ENCODE data around the gene BORCS8.

DNA sequence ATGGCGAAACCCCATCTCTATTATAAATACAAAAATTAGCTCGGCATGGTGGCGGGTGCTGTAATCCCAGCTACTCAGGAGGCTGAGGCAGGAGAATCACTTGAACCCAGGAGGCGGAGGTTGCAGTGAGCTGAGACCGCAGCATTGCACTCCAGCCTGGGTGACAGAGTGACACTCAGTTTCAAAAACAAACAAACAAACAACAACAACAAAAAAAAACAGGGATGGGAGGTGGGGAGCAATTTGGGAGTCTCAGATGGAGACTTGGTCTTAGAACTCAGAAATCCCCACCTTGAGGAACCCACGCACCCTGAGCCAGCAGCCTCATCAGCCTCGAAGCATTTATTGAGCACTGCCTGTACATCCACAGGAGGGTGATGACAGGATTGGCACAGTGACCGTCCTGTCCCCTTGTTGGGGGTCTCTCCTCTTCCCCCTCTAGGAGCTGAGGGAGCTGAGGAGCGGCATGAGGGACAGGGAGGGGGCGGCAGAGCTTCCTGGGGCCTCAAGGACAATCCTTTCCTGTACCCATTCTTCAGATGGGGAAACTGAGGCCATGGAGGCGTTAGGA, 5.5 kb downstream of the GDF15 start:
- PRO-cap, 3 experiments = no peak in any of the 3 experiments
- RAMPAGE, long total RNA, 4 experiments = no peak in any of the 4 experiments
- RRBS = no CpG with 5 or more reads among the region's 11 CpGs

GRCh38 chr19:18402399-18403464, 5.3 kb upstream of the LRRC25 start:
- PRO-cap, 3 experiments = no peak in any of the 3 experiments
- RAMPAGE, long total RNA, 4 experiments = no peak in any of the 4 experiments
- RRBS = no CpG with 5 or more reads among the region's 20 CpGs

- PRO-cap, 3 experiments = no peak in any of the 3 experiments
- RAMPAGE, long total RNA, 4 experiments = no peak in any of the 4 experiments
- RRBS = 98% methylated on average over 2 of the region's 15 CpGs
These were observed 3.2 kb downstream of the ISYNA1 start for GRCh38 chr19:18434715-18435210.

DNA sequence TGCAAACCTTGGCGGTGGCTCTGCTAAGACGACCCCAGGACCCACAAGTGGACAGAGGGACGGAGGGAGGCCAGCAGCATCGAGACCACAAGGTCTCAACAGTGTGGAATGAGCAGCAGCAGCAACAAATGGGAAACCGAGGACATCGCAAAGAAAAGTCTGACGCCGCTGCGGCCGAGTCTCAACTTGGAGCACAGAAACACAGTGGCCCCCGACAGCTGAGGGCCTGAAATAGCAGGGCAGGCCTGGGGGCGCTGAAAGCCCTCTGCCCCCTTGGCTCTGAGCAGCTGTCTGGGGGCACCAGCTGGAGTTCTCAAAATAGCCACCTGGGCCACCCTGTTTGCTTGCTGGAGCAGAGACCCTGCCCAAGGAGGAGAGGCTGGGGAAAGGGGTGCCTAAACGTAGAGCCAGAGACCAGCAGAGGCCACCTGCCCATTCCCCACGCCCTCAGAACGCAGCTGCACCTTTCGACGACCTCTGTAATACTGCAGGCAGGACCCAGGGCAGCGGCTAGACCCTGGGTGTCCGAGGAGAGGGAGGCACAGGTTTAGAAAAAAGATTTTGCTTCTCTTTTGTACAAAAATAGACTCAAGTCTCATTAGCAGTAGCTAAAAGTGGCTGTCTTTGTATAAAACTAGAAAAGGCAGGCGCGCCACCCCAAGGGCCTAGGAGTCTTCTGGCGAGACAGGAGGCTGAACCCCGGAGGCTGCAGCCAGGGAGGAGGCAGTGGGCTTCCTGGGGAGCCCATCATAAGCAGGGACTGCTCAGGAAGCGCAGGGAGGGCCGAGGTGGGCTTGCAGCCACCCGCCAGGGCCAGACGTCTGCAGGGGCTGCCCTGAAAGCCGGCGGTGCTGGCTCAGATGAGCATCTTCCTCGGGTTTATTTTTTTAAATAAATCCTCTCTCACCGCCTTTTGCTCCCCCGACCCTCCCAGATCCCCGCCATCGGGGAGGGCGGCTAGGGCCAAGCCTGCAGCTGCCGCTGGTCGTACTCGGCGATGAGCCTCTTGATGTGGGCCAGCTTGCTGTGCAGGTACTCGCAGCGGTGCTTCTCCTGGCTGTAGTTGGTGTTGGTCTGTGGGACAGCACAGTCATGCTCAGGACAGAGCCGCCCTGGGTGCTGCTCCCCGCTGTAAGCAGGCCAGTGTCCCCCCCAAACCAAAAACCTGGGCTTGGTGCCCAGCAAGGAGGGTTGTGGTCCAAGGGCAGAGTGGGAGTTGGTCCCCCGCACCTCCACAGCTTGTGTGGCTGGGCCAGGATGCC, 6.3 kb upstream of the ISYNA1 start:
- PRO-cap, 3 experiments = no peak in any of the 3 experiments
- RAMPAGE, long total RNA, 4 experiments = no peak in any of the 4 experiments
- RRBS = 100% methylated on average over 2 of the region's 44 CpGs

DNA sequence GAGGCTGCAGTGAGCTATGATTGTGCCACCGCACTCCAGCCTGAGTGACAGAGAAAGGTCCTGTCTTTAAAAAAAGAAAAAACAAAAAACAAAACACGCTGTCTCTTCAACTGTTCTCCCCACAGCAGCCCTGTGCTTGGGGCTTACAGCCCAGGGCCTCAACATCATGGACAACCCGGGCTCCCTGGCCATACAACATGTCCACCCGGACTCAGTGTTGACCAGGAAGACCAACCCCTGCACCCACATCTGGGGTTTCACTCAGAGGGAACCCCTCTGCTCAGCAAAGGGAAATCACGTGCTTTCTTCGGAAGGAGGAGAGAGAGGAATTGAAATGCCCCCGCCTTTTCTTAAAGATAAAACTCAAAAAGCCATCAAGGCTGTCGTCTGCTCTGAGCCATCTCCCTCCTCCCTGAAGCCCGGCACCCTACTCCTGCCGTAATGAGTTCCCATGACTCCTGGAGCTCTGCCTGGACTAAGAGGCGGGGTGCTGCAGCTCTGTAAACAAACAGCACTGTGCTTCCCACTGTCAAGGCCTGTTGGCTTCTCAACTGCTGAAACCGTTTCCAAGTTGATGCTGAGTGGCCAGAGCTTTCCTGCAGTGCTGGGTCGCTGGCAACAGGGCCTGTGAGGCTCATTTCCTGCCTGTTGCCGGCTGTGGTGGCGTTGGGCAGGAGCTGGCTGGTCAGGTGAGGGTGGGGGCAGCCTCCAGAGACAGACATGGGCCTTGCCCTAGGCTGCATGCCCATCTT, 26.5 kb upstream of the ISYNA1 start:
- PRO-cap, 3 experiments = peak in 2 of 3 experiments; most common plus-strand start position 638 of the sequence (in 2); most common minus-strand start position 443 of the sequence (in 2)
- RAMPAGE, long total RNA, 4 experiments = no peak in any of the 4 experiments
- RRBS = no CpG with 5 or more reads among the region's 15 CpGs

DNA sequence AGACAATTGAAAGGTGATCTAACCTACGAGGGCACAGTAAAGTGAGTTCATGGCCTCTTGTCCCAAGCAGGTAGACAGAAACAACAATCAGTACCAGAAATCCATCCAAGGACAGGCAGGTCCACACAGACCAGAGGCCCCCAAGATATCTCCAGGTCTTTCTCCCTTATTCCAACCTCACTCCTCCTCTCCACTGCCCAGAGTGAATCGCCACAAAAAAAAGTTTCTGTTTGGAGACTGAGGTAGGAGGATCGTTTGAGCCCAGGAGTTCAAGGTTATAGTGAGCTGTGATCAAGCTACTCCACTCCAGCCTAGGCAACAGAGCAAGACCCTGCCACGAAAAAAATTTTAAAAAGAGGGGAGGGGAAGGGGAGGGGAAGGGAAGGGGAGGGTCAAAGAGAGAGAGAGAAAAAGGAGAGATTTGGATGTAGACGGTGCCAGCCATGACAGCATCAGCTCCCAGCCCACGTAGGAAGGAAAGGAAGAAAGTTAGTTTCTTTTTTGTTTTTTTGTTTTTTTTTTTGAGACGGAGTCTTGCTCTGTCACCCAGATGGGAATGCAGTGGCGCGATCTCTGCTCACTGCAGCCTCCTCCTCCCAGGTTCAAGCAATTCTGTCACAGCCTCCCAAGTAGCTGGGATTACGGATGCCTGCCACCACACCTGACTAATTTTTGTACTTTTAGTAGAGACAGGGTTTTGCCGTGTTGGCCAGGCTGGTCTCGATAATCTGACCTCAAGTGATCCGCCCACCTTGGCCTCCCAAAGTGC, 27.8 kb downstream of the ELL start:
- PRO-cap, 3 experiments = no peak in any of the 3 experiments
- RAMPAGE, long total RNA, 4 experiments = no peak in any of the 4 experiments
- RRBS = no CpG with 5 or more reads among the region's 13 CpGs

- PRO-cap, 3 experiments = peak in 1 of 3 experiments; most common plus-strand start chr19:18541626 (in 1)
- RAMPAGE, long total RNA, 4 experiments = no peak in any of the 4 experiments
- RRBS = 81% methylated on average over 5 of the region's 18 CpGs
These were observed 1.8 kb downstream of the FKBP8 start for GRCh38 chr19:18541434-18542189.

DNA sequence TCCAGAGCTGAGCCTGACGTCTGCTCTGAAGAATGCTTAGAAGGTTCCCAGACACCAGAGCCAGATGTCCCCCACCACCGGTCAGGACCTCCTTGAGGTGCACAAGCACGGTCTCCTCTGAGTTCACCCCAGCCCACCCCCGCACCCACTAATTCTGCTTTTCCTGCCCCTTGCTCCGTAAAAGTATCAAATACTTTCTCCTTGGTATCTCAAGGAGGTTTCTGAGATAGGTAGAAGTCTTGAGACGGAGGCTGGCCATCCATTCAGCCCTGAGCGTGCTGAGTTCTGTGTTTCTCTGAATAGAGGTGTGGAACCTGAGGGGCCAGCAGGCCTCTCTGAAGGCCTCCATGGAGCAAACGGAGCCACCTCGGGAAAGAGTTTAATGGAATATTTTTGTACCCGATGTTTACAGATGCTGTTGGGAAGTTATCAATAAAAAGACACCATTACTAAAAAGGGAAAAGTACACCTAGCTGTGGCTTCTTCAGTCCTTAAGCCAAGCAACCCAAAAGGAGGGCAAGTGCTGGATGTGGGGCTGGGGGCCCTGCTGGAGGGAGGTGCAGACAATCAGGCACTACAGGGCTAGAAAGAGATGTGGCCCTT, 2.6 kb upstream of the UBA52 start:
- PRO-cap, 3 experiments = no peak in any of the 3 experiments
- RAMPAGE, long total RNA, 4 experiments = no peak in any of the 4 experiments
- RRBS = no CpG with 5 or more reads among the region's 10 CpGs

- PRO-cap, 3 experiments = peak in 2 of 3 experiments; most common minus-strand start chr19:18572441 (in 2)
- RAMPAGE, long total RNA, 4 experiments = no peak in any of the 4 experiments
- RRBS = no CpG with 5 or more reads among the region's 11 CpGs
These were observed 653 bp downstream of the UBA52 start for GRCh38 chr19:18572394-18572625.

- PRO-cap, 3 experiments = no peak in any of the 3 experiments
- RAMPAGE, long total RNA, 4 experiments = no peak in any of the 4 experiments
- RRBS = 50% methylated on average over 2 of the region's 4 CpGs
These were observed 2.1 kb downstream of the CRLF1 start for GRCh38 chr19:18604524-18604801.

DNA sequence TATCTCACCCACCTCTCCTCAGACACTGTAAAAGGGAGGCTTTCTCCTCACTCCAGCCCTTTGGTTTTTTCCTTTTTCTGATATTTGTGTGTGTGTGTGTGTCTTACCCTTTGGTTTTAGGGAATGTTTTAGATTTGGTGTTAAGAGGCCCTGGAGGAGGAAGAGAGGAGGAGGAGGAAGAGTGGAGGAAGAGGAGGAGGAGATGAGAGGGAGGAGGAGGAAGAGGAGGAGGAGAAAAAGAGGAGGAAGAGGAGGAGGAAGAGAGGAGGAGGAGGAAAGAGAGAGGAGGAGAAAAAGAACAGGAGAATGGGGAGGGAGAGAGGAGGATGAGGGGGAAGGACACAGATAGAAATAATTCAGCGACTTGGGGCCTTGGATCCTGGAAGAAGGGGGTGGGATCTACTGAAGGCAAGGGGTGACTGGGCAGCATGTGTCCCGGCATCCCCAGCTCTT, 10.6 kb downstream of the KLHL26 start:
- PRO-cap, 3 experiments = no peak in any of the 3 experiments
- RAMPAGE, long total RNA, 4 experiments = no peak in any of the 4 experiments
- RRBS = no CpG with 5 or more reads among the region's 2 CpGs

DNA sequence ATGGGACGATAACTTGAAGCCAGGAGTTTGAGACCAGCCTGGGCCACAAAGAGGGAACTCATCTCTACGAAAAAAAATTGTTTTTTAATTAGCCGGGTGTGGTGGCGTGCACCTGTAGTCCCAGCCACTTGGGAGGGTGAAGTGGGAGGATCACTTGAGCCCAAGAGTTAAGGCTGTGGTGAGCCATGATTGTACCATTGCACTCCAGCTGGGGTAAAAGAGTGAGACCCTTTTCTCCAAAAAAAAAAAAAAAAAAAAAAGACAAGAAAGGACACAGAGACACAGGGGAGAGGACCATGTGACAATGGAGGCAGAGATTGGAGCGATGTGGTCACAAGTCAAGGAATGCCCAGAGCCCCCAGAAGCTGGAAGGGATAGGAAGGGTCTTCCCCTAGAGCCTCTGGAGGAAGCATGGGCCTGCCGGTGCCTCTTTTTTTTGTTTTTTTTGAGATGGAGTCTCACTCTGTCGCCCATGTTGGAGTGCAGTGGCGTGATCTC, 7.9 kb downstream of the CRTC1 start:
- PRO-cap, 3 experiments = no peak in any of the 3 experiments
- RAMPAGE, long total RNA, 4 experiments = no peak in any of the 4 experiments
- RRBS = no CpG with 5 or more reads among the region's 8 CpGs

DNA sequence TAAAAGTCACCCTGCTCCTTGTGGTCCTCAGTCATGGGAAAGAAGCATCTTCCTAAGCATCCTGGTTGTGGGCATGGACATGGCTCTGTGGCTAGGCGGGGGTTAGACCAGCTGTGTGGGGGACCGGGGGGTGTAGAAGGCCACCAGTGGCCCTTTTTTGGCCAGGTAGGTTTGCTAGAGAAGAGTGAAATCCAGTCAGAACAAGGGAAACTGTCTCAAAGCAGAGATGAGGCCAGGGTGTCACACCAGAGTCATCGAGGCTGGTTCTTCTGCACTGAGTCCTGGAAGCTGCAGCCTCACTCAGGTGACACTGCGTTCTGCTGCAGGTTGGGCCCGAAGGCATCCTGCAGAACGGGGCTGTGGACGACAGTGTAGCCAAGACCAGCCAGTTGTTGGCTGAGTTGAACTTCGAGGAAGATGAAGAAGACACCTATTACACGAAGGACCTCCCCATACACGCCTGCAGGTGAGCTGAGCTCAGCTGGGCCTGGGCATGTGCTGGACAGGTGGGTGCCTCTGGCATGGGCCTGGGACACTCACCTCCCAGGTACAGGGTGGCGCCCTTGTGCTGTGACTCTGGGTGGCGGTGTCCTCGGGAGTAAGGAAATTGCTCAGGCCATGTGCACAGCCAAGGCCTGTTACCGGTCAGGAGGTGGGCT, 14.0 kb downstream of the UPF1 start:
- PRO-cap, 3 experiments = no peak in any of the 3 experiments
- RAMPAGE, long total RNA, 4 experiments = no peak in any of the 4 experiments
- RRBS = no CpG with 5 or more reads among the region's 14 CpGs

DNA sequence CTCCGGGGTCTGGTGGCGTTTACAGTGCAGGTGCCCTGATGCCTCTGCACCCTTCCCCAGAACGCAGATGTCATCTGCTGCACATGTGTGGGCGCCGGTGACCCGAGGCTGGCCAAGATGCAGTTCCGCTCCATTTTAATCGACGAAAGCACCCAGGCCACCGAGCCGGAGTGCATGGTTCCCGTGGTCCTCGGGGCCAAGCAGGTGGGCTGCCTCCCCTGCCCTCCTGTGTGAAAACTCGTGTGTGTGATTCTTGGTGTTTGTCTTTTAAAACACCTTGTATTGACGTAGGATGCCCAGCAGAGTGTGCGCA, 25.0 kb downstream of the UPF1 start:
- PRO-cap, 3 experiments = no peak in any of the 3 experiments
- RAMPAGE, long total RNA, 4 experiments = no peak in any of the 4 experiments
- RRBS = 94% methylated on average over 11 of the region's 16 CpGs

DNA sequence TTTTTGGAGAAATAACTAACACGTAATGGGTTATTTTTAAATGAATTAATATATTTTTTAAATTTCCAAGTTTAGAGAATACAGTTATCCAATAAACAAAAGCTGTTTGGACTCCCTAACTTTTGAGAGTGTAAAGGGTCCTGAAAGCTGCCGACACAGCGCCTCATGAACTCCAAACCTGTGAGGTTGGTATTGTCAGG, 26.9 kb downstream of the UPF1 start:
- PRO-cap, 3 experiments = no peak in any of the 3 experiments
- RAMPAGE, long total RNA, 4 experiments = no peak in any of the 4 experiments
- RRBS = no CpG with 5 or more reads among the region's 3 CpGs

GRCh38 chr19:18900695-18901309, 4.8 kb upstream of the CERS1 start:
- PRO-cap, 3 experiments = no peak in any of the 3 experiments
- RAMPAGE, long total RNA, 4 experiments = no peak in any of the 4 experiments
- RRBS = no CpG with 5 or more reads among the region's 14 CpGs

DNA sequence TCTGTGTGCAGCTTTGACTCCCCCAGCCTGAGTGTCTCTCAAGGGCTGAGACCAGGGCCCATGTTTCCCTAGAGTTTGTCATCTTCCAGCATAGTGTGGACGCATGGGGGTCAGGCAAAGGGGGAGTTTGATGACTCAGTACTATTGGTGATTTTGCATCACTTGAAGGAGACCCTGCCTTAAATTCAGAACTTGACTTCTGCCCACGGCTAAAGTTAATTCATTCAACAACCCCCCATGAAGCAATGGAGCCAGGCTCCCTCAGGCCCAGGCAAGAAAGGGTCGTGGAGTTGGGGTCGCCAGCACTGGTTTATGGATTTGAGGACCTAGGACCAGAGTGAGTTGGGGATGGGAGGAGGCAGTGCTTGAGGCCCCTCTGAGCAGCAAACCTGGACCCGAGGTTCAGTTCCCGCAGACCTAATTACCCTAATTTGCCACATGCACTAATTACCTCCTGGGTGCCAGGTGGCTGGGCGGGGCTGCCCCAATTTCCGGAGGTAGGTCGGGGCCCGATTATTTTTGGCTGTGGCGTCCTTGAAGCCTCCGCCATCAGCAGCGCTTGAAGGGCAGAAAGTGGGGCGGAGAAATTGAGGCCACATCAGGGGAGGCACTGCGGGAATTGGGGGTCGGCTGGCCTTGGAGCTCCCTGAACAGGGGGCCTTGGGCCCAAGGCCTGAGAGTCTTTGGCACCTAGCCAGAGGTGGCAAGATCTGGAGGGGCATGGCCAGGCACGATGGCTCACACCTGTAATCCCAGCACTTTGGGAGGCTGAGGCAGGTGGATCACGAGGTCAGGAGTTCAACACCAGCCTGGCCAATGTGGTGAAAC, 5.8 kb upstream of the HOMER3 start:
- PRO-cap, 3 experiments = no peak in any of the 3 experiments
- RAMPAGE, long total RNA, 4 experiments = no peak in any of the 4 experiments
- RRBS = no CpG with 5 or more reads among the region's 18 CpGs

GRCh38 chr19:19171906-19172568, 2.0 kb upstream of the MEF2B start:
- PRO-cap, 3 experiments = no peak in any of the 3 experiments
- RAMPAGE, long total RNA, 4 experiments = no peak in any of the 4 experiments
- RRBS = 48% methylated on average over 4 of the region's 8 CpGs

DNA sequence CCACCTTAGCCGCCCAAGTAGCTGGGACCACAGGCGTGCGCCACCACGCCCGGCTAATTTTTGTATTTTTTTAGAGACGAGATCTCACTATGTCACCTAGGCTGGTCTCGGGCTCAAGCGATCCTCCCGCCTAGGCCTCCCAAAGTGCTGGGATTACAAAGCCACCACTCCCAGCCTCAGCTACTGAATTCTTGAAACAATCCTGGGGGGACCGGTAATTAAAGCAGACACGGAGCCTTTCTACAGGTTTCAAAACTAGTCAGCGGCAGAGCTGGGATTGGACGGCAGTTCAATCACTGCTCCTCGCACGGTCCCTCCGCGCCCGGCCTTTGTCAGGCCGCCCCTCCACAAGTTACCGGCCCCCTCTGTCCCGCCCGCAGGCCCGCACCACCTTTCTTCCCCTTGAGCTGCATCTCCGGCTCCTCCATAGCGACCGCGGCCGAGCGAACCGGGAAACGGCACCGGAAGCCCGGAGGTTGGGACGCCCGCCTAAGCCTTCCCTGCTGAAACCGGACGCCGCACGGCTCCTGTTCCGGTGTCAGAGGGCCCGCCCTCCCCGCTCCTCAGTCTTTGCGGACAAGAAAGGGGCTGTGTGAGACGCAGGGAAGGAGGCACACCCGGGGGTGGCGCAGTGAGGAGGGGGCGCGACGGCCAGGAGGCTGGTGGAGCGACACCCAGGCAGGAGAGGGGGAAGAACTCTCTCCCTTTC, at the start of gene BORCS8:
BORCS8 (minus strand) TSS at position 463 of the 709 bp plus-strand sequence.
- PRO-cap, 3 experiments = peak in 3 of 3 experiments; most common plus-strand start position 579 of the sequence (in 3); most common minus-strand start position 428 of the sequence (in 1)
- RAMPAGE, long total RNA, 4 experiments = start-site peak on the plus strand in 2 of 4 experiments, centred at positions 546 to 548 of the sequence, 13 to 17 reads per replicate; start-site peak on the minus strand in 4 of 4 experiments, centred at positions 444 to 449 of the sequence, 39 to 377 reads per replicate
- RRBS = under 1% methylated on average over 21 of the region's 50 CpGs

DNA sequence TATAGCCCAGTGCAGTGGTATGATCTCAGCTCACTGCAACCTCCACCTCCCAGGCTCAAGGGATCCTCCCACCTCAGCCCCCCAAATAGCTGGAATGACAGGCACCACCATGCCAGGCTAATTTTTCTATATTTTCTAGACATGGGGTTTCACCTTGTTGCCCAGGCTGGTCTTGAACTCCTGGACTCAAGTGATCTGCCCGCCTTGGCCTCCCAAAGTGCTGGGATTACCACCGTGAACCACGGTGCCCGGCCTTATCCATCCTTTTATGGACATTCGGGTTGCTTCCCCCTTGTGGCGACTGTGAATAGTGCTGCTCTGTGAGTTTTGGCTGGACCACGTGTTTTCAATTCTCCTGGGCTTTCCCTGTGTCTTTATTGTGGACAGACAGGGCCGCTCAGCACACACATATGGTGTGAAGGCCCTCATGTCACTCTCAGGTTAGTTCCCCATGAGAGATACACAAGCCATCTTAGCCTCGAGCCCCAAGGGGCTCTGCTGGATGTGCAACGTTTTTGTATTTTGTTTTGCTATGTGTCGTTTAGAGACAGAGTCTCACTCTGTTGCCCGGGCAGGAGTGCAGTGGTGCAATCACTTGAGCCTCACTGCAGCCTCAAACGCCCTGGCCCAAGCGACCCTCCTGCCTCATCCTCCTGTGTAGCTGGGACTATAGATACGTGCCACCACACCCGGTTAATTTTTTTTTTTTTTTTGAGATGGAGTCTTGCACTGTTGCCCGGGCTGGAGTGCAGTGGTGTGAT, 40.5 kb downstream of the MAU2 start:
- PRO-cap, 3 experiments = no peak in any of the 3 experiments
- RAMPAGE, long total RNA, 4 experiments = no peak in any of the 4 experiments
- RRBS = no CpG with 5 or more reads among the region's 17 CpGs